Parietal lobe (tissue), 2 donors: ENCODE results near the gene NDST1.

DNA sequence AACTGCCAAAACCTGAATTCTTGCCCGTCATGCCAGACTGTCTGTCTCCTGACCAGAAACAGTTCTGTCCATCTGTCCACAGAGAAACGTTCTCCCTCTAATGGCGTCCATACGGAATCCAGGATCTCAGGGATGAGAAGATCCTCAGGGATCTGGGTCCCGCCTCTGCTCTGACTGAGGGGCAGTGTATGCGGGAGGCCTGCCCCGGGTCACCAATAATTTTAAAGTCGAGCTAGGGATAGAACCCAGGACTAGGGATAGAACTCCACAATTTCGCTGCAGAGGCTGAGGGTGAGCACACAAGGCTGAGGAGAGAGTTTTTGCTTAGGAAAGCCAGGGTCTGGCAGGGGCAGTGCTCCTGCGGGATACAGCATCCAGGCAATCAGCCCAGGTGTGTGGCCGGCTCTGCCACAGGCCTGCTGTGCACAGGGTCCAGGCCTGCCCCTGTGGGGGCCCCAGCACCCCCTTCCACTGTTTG is 8.9 kb downstream of the PDGFRB start:
- RAMPAGE, long total RNA = no peak

- RAMPAGE, long total RNA = no peak
Observed at GRCh38 chr5:150152362-150153039, 3.1 kb downstream of the PDGFRB start.

- RAMPAGE, long total RNA = no peak
Observed at GRCh38 chr5:150168862-150169296, 2.3 kb downstream of the CDX1 start.

DNA sequence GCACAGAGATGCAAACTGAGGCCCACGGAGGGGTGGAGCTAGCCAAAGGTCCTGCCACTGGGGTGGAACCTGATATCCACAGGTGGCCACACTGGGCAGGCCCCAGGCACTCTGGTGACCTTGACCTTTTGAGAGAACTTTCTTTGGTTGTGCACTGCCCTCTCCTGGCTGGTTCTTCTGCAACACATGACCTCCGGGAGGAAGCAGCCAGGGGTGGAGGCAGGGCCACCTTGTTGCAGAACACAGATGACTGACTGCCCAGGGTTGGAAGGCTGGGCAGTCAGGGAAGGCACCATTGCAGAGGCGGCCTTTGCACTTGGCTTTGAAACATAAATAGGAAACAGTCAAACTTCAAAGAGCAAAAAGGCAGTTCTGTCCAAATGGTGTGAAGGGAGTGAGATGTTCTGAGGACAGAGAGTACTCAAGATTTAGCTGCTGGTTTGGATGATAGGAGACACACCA is 6.9 kb upstream of the TCOF1 start:
- RAMPAGE, long total RNA = no peak

- RAMPAGE, long total RNA = no peak
Observed at GRCh38 chr5:150393154-150393698, 19.5 kb downstream of the CD74 start.

GRCh38 chr5:150401649-150402307 is 10.9 kb downstream of the CD74 start:
- RAMPAGE, long total RNA = no peak

- RAMPAGE, long total RNA = no peak
Observed at GRCh38 chr5:150410927-150411135, 1.9 kb downstream of the CD74 start.

- RAMPAGE, long total RNA = no peak
Observed at GRCh38 chr5:150489825-150490654, 17.9 kb upstream of the NDST1 start.

GRCh38 chr5:150507749-150508679 is at the start of gene NDST1:
Gene NDST1 (plus strand): TSS chr5:150508131.
- RAMPAGE, long total RNA = no peak

GRCh38 chr5:150512295-150512954 is 4.5 kb downstream of the NDST1 start:
- RAMPAGE, long total RNA = no peak

DNA sequence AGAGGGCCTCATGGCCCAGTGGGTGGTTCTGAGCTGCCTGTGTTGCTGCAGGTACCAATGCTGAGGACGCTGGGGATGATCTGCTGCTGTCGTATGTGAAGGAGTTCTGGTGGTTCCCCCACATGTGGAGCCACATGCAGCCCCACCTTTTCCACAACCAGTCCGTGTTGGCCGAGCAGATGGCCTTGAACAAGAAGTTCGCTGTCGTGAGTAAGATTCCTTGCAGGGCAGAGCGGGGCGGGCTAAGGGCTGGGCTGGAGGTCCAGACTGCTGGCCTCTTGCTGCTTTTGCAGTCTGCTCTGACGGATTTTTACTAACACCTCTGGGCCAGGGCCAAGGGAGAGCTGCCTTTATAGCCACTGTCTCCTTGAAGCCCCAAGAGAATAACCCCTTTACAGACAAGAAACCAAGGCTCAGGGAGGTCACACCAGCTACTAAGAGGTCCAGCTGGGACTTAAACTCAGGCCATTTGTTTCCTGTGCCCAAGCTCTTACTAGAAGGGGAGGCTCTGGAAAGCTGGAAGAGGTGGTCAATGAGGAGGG is 27.0 kb downstream of the NDST1 start:
- RAMPAGE, long total RNA = no peak

- RAMPAGE, long total RNA = no peak
Observed at GRCh38 chr5:150609577-150610230, 30.8 kb upstream of the SYNPO start.

GRCh38 chr5:150610904-150611607 is 29.4 kb upstream of the SYNPO start:
- RAMPAGE, long total RNA = no peak

- RAMPAGE, long total RNA = no peak
Observed at GRCh38 chr5:150618419-150619322, 21.8 kb upstream of the SYNPO start.

GRCh38 chr5:150647722-150648797 is 7.6 kb downstream of the SYNPO start:
- RAMPAGE, long total RNA = no peak

DNA sequence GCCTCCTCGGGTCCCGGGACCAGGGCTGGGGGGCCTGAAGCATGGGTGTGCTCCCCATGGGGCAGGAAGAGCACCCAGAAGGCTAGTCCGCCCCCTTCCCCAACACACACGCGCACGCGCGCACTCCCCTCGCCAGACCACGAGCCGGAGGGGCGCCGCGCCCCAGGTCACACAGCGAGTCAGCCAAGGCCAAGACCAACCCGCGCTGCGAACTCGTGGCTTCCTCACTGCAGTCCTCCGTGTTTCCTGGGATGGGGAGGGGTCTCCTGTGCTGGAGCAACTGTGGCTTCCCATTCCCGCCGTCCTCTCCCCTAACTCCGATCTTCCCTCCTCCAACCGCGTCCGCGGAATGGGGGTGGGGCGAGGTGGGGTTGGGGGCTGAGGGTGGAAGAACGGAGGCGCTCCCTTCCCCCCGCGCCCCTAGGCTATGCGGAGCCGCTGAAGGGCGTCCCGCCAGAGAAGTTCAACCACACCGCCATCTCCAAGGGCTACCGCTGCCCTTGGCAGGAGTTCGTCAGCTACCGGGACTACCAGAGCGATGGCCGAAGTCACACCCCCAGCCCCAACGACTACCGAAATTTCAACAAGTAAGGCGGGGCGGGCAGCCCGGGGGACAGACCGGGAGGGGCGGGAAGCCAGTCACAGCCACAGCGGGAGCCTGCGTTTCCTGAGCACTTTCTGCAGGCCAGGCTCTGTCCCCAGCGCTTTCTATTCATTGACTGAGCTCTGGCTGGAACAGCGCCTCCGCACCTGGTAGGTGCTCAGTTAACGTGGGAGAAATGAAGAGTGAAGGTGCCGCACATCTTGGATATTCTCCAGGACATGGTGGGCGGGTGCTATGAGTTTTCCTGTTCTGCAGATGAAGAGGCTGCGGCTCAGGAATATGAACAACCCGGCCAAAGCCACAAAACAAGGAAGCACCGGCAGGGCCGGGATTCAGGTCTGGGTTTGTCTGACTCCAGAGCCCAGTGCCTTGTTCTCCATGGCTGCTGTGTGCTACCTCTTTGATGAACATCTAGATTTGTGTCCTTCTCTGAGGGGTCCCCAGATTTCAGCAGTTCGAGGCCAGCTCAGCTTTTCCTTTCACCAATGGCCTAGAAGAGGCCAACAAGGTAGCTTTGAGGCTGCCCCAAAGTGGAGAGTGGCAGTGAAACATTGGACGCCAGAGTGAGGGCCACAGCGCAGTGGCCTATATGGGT is 11.3 kb downstream of the MYOZ3 start:
- RAMPAGE, long total RNA = no peak

GRCh38 chr5:150734507-150734912 is 24.3 kb downstream of the DCTN4 start:
- RAMPAGE, long total RNA = no peak

DNA sequence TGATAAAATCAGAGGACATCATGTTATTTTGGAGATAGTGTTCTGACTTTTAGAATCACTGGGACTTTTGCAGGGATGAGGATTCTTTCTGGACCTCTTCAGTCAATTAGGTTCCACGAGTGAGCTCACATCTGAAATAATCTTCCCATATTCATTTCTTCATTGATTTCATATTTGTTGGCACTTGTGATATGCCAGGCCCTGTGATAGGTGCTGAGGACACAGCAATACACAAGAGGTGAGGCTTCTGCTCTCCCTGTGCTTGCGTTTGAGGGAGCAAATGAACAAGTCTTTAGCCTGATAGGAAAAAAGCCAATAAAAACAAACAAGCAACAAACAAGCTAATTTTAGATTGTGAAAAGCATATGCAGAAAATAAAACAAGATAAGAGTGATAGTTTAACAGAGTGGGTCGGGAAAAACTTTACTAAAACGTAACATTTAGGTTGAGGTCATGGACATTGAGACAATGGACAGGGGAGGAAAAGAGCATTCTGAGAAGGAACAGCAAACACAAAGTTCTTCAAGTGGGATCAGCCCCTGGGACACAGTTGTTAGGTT is 4.2 kb downstream of the SMIM3 start:
- RAMPAGE, long total RNA = no peak

- RAMPAGE, long total RNA = no peak
Observed at GRCh38 chr5:150999995-151000412, 20.4 kb upstream of the GPX3 start.

- RAMPAGE, long total RNA = no peak
Observed at GRCh38 chr5:151016658-151017127, 3.7 kb upstream of the GPX3 start.